Temporal lobe (tissue), 2 donors: ENCODE measurements around a stretch of chr9.

- RAMPAGE, long total RNA, result no peak
These were observed 11.3 kb downstream of the RAB14 start for GRCh38 chr9:121190317-121190883.

- RAMPAGE, long total RNA, result no peak
These were observed 1.3 kb downstream of the RAB14 start for GRCh38 chr9:121200262-121200822.

- RAMPAGE, long total RNA, result no peak
These were observed 16.4 kb downstream of the GSN start for GRCh38 chr9:121284253-121284928.

DNA sequence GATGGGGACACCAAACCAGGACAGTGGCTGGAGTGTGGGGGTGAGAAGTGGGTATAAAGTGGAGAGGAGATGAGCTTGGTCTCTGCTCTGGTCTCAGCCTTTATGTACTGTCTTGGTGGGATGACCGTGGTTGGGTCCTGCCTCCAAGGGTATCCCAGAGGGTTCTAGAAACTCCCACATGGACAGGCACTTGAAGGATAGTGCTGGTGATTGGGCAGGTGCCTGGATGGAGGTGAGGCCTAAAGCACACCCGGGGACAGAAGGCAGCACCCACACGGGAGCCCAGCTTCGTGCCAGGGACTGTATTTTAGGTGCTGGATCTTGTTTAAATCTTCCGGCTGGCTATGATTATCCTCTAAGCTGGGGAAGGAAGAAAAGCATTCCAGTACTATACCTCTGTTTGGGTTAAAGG is 22.0 kb downstream of the GSN start:
- RAMPAGE, long total RNA, result no peak

- RAMPAGE, long total RNA, result no peak
These were observed 27.3 kb downstream of the GSN start for GRCh38 chr9:121295103-121295865.

DNA sequence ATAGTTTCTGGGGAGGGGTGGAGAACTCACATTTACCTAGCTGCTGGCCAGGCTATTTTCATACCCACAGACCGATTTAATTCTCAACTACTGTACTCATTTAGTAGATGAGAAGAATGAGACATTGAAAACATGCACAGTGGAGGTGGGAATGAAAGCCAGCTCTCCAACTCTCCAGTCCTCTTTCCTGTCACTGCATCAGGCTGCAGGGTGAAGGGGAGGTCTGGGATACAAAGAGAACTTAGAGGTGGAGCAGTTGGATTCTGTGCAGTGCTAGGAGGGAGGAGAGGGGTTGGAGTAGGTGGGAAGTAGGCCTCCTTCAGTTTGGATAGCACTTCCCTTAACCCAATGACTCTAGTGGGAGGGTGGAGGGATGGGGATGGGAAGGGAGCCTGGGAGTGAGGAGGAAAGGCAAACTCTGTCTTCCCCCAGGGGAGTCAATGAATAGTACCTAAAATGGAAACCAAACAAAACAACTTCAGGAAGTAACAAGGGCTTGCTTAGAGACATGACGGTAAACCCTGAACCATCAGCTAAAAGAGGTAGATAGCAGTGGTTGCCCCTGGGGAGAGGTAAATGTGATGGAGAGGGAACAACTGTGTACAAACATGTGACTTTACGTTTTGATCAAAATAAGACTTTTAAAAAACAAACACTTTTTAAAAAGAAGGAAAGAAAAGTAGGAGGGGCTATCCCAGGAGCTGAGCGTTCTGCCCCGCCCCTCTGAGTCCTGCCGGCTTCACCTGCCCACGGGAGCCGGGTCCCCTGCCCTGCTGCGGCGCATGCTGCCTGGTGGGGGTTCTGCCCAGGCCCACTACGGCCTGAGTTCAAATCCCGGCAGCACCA is 30.8 kb downstream of the GSN start:
- RAMPAGE, long total RNA, result no peak

DNA sequence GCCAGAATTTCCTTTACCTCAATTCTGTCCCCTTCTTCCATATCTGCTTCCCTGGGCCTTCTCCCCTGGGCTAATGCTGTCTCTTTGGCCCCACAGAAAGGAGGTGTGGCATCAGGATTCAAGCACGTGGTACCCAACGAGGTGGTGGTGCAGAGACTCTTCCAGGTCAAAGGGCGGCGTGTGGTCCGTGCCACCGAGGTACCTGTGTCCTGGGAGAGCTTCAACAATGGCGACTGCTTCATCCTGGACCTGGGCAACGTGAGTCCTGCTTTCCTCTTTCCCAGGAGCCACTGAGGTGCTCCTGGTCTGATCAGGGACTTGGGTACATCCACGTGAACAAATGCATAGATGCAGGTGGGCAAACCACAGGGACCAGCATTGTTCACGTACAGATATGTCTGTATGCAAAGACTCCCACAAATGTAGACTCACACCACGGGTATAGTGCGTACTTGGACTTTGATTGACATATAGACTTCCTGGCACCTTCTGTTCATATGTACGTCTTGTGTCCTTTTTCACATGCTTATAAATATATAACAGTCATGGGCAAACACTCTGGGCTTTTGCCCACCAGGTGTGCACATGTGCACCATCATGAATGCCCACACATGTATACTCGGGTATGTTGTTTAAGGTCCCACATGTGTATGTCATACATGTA is 42.8 kb downstream of the GSN start:
- RAMPAGE, long total RNA, result no peak

- RAMPAGE, long total RNA, result no peak
These were observed 6.5 kb downstream of the STOM start for GRCh38 chr9:121363554-121363953.

GRCh38 chr9:121372291-121372937 is 2.4 kb upstream of the STOM start:
- RAMPAGE, long total RNA, result no peak

DNA sequence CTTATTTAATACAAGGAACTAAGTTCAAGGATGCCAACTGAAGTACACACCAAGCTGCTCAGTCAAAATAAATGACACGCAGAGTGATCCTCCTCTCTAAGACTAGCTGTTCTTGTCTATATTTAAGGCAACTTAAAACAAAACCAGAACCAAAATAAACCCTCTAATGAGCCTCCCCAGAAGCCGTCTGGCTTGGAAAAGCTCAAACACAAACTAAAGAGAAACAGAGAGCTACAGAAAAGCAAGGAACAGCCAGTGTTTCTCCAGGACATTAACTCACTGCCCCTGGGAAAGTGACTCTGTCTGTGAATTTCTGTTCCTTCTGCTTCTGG is 15.0 kb downstream of the GGTA1 start:
- RAMPAGE, long total RNA, result no peak

GRCh38 chr9:121498089-121498332 is 1.6 kb downstream of the GGTA1 start:
- RAMPAGE, long total RNA, result no peak

- RAMPAGE, long total RNA, result no peak
These were observed 30.9 kb upstream of the GGTA1 start for GRCh38 chr9:121530503-121530966.

GRCh38 chr9:121568364-121568724 is 68.7 kb upstream of the GGTA1 start:
- RAMPAGE, long total RNA, result no peak

DNA sequence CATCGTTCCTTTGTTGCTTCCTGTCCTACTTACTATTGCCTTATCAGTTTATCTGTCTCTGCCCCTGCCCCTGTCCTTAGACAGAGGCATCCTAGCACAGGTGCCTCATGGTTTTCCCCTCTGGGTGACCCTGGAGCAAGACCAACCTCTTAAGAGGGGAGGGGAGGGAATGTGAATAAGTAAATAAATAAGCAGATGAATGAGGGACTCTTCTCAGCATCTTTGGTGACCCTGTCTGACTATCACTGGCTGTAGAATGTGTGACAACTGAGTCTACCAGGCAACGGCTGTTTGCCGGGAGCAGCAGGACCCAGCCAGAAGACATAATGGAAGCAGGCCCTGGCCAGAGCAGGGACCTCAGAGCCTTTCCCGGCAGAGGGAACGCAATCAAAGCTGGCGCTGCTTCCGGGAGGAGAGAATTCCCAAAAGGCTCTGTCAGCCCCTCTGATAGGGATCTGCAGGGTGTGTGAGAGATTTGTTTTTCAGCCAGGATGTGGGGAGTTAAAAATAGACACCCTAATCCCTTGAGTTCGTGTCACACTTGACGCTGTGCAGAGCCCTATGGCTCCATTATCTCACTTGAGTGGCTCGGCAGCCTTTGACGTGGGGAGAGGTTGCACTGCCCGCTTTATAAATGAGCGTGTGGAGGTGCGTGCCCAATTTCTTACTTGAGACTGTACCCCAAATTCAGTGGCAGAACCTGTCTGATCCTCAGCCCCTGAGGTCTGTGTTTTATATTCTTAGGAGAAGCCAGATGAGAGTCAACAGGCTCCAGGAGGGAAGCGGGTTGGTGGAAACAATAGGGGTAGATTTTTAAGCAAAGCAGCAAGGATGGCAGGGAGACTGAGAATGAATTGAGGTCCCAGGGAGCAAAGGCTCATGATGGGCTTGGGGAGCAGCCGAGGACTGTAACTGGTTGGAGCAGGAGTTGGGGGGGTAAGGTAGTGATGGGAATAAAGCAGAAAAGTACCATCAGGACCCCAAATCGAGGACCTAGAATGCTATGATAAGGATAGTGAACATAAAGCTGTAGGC is 43.5 kb upstream of the DAB2IP start:
- RAMPAGE, long total RNA, result no peak

DNA sequence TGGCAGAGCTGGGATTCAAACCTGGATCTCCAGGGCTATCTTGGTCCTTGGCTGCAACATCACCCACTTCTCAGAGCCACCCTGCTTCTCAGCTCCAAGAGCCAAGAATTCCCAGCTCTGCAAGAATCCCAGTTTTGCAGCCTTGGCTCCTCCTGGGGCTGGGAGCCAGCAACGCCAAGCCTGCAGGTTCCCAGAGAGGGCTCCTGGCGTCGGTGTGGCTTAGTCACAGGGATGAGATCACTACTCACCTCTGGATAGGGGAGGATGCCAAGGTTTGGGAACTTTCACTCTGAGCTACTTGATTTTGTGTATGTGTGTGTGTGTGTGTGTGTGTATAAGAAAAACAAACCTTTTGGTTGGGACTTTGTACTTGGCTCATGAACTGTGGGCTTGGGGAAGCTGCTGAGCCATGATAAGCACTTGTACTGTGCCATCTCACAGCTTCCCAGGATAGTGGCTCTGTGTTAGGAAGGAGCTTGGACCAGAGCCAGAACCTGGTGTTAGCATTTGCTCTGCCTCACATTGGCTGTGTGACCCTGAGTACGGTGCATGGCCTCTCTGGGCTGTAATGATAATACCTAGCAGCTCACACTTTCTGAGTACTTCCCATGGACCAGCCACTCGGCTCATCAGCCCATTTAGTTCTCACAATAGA is 41.6 kb upstream of the DAB2IP start:
- RAMPAGE, long total RNA, result no peak

DNA sequence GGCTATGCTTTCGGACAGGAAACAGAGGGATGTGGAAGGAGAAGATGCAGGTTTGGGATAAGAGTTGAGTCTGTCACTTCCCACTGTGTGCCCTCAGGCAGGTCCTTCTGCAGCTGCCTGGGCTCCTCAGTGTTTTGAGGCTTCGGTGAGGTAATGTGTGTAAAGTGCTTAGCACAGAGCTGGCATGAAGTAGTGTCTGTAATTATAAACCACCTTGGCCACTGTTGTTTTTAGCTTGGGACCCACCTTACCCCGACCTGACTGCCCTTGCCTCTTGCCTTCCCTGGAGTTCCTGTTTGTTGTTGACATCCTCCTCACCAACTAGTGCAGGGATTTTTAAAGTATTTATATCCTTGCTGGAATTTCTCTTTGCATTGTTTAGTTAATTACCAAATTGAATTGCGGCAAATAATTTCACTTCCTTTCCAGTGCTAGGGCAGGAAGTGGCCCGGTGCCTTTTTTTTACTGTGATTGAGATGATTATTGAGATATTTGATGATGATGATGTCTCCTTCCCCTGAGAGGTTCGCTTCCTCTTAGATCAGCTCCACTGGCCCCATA is 38.3 kb upstream of the DAB2IP start:
- RAMPAGE, long total RNA, result no peak

- RAMPAGE, long total RNA, result no peak
These were observed 6.3 kb upstream of the DAB2IP start for GRCh38 chr9:121644714-121645904.

GRCh38 chr9:121662559-121663350 is 11.3 kb downstream of the DAB2IP start:
- RAMPAGE, long total RNA, result no peak

GRCh38 chr9:121698830-121699657 is 47.6 kb downstream of the DAB2IP start:
- RAMPAGE, long total RNA, result no peak

DNA sequence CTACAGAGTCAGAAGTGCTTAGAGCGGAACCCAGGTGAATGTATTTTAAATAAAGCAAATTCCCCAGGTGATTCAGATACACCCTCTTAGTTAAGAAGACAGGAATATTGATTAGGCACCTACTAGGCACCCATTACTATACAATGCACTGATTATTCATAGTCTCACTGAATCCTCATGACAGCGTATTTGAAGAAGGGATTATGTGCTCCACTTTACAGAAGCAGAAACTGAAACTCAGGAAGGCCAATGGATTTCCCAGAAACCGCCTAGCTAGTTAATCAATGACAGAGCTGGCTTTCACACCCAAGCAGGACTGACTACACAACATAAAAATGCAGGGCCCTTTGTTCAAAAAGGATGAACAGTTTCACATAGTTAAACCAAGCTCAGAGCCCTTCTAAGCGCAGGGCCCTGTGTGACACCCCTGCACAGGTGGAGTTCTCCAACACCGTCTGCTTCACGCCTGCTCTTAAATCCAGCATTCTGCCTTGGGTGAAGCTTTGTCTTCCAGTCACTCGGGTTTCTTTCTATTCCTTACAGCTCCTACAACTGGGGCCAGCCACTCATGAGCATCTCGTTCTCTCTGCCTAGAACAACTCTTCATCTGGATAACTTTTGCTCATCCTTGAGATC is 117.2 kb downstream of the TTLL11 start:
- RAMPAGE, long total RNA, result no peak